Mesenchymal stem cell of the bone marrow (primary cell): ENCODE measurements around a stretch of chr6.

DNA sequence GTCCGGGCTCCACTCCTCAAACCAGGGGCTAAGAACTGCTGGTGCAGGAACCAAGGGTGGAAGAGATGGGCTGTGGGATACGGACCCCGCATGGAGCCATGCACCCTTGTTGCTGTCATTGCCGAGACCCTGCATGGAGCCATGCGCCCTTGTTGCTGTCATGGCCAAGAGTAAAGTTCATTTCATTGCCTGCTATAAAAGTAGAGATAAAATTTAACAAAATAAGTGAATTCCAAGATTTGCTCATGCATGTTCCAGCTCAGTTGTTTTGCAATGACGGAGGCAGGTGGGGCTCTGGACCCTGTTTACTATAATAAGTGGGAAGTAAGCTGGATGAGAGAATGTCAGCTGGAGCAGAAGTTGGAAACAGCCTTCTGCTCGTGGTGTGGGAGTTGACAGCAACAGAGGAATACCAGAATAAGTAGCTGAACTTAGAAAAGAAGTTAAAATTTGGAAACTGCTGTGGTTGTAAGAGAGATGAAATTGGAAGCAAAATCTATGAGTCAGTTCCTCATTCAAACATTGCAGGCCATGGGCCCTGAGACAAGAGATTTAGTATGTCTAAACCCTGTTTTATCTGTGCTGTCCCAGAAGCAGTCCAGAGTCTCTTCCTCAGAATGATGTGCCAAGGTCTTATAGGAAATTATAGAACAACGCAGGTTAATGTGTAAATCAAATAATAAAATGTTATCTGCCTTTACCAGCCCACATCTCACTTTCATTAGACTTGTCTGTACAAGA, 15.7 kb upstream of the THBS2 start:
- CAGE, long polyA plus RNA, result no peak

DNA sequence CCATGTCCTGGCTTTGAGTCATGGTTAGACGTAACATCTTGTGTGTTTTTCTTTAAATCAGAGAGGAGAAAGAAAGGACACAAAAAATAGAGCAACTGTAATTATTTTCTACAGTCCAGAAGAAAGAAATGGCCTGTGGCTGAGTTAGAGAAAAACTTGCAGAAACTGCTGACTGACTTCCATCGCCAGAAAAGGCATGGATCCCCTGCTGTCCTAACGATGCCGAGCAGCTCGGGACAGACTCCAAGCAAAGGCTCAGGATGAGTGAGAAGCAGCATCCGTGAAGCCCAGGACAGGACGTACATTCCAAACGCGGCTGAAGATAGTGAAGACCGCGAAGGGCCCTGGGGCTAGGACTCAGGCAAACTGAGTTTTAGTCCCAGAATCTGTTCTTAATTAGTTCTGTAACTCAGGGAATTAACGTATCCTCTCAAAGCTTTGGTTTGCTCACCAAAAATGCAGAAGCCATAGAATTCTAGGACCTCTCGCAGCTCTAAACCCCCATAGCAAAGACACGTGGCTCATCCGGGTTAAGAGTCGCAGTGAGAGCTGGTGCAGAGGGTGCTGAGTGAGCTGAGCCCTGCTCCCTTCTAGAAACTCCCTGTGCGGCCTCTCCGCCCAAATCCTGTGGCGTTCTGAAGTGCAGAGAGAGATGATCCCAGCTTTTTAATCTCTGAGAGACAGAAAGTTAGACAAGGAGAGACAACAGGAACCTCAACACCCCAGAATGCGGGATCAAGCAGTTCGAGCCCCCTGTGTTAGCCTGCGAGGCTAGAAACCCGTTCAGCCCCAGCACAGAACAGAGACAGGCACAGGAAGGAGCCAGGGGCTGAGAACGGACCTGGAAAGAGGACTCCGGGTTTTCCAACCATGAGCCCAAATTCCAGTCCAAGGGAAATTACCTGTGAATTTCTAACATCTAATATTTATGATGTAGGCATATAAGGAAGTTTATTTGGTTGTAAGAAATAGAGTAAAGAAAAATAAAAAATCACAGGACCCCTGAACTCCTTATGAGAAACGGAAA, 133.0 kb upstream of the THBS2 start:
- CAGE, long polyA plus RNA, result no peak

DNA sequence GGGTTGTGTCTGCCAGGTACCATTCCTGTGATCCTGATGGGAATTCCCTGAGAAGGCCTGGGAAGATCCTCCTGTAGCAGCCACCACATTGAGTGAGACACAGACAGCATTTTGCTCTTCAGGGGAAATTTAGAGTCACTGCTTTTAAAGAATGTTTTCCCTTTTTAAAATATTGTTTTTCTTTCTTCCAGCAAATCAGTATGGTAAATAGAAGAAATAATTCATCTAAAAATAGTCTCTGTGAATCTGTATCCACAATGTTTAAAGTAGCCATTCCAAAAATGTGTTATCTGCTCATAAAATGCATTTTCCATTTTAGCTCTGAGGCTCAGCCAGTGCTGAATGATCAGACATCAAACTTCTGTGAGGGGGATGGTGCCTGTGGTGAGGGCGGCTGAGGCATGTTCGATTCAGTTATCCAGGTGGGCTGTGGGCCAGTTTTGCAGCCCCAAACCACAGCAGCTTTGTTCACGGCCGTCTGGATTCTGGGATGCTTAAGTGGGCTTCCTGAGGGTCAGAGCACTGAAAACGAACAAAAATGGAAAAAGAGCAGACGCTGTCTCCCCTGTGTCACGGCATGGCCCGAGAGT, 134.7 kb upstream of the THBS2 start:
- CAGE, long polyA plus RNA, result no peak

GRCh38 chr6:169428396-169429045, 174.9 kb upstream of the THBS2 start:
- CAGE, long polyA plus RNA, result no peak

GRCh38 chr6:169669835-169670316, 32.0 kb downstream of the WDR27 start:
- CAGE, long polyA plus RNA, result no peak

DNA sequence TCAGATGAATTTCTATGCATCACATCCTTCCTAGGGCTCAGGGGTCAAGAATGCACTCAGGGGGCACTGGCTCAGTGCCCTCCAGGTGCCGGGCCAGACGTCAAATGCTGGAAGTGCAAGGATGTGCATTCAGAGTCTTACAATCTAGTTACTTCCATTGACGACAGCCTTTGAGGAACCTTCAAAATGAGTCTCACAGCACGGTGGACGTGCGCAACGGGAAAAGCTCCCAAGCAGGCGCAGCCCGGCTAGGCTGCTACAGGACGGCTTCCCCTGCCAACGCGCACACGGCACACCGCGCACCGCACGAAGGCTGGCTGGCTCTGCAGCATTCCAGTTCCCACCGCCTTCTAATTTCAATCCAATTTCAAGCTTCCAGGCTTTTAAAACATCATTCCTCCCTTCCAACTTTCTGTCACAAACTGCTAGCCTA, 1.5 kb downstream of the PHF10 start:
- CAGE, long polyA plus RNA, result no peak

DNA sequence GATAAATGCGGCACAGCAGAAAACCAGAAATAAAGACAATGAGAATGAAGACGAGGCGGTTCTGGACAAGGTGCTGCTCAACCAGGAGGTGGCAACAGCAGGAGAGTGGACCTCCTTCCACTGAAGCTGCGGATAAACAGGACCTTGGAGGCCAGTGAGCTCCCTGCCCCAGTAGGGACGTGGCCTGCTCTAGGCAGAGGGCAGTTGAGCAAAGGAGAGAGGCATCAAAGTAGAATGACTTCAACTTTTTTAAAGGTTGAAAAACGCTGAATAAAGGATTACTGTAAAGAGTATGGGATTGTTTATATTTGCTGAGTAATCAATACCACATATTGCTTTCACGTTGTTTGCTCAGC, 48.0 kb downstream of the ERMARD start:
- CAGE, long polyA plus RNA, result no peak

DNA sequence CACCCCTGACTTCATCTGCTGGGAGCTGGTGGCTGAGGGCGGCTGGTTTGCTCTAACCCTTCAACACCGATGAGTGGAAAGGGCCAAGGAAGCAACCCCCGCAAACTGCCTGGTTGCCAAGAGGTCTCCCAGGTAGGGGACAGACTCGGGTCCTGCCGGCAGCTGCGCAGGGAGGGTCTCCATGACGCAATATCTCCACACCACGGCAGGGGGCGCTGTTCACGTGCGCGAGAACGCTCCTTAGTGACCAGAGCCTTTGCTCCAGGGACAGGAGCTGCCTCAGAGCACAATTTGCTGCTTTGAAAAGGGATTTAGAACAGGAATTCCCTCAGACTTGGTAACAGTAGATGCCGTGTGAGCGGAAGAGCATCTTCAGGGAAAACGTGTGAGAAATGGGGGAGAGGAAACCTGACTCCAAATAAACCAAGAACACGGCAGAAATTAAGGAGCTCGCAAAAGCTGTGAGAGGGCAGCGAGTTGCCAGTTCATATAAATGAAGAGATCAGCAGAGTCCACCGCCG, 80.3 kb downstream of the ERMARD start:
- CAGE, long polyA plus RNA, result no peak

DNA sequence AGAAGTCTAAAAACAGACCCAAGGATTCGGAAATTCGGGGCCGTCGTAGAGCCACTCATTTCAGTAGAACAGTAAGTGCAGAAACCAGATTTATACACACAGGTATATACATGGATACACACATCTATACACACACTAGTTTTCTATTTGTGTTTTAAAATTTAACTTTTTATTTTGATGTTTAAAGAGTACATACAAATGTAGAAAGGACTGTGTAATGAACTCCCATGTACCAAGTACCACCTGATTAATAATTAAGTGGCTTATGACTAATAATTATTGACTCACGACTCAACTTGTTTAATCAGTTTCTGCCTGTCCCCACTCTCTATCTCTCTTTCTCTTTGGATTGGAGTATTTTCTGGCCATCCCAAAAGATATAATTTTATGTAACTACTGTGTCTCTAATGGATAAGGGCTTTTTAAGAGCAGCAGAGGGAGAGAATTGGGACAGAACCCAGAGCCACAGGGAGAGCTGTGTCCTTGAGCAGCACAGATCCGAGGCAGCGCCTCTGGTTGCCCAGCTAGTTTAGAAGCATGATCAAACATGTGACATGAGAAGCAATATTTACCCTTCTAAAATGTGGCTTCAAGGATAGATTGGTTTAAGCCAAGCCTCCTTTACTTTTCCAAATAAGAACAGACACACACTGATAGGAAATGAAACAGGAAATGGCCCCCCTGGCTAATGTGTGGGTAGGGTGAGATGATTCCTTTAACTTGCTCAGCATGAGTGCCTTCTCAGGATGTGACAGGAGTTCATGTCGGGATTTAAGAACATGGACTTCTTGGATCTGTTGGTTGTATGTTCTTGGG, 80.9 kb downstream of the ERMARD start:
- CAGE, long polyA plus RNA, result no peak

DNA sequence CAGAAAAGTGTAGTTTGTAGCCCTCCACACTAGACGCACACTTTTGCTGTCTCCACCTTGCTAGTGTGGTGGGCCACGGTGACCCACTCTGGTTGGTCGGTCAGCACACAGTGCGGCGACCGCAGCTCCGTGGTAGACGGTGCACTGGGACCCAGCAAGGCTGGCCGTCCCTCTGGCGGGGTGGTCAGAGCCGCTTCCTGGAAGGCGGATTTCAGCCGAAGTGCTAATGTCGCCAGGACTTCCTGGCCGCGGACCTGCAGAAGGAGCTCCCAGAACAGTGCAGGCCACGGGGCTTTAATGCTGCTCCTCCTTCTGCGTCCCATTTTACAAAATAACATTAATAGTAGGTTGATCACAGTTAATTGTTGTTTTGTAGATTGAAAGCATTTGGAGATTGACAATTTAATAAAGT, 268.4 kb downstream of the DLL1 start:
- CAGE, long polyA plus RNA, result no peak

- CAGE, long polyA plus RNA, result no peak
These were observed 114.0 kb downstream of the DLL1 start for GRCh38 chr6:170176706-170177473.

DNA sequence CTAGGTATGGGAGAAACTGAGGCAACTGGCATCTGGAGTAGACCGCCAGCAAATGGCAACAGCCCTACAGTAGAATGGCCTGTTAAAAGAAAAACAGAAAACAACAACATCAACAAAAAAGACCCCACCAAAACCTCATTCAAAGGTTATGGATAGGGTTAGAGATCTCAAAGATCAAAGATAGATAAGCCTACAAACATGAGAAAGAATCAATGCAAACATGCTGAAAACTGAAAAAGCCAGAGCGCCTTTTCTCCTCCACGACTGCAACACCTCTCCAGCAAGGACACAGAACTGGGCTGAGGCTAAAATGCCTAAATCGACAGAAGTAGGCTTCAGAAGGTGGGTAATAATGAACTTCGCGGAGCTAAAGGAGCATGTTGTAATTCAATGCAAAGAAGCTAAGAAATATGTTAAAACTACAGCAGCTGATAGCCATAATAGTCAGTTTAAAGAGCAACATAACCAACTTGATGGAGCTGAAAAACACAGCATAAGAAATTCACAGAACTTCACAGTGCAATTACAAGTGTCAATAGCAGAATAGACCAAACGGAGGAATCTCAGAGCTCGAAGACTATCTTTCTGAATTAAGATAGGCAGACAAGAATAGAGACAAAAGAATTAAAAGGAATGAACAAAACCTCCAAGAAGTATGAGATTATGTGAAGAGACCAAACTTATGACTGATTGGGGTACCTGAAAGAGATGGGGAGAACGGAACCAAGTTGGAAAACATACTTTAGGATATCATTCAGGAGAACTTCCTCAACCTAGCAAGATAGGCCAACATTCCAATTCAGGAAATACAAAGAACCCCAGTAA, 44.3 kb downstream of the FAM120B start:
- CAGE, long polyA plus RNA, result no peak

DNA sequence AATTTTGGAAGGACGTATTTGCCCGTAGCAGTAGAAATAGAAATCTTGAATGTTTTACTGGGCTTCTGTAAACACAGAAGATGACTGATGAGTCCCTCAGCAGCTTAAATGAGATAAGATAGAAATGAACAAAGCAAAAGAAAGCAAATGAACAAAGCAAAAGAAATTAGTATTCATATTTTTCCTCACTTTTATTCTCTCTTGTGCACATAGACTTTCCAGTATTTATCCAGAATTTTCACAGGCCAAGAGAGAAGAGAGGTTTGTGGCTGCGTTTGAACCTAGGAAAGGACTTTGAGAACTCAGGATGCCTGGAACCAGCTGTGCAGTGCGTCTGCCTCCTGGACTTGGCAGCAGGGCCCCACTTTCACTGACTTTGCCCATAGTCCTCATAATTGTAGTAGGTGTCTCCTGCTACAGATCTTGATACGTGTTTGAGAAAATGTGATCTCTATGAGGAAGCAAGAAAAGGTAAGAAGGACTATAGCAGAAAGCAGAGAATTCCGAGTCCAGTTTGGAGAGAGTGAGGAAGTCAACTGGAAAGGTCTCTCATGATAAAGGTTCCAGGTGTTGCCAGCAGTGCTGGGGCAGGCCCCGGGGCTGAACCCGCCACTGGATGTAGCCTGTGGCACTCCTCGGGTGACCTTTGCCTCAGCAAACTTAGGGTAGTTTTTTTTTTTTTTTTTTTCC, 62.6 kb downstream of the FAM120B start:
- CAGE, long polyA plus RNA, result no peak

GRCh38 chr6:170371414-170372003, 65.0 kb downstream of the FAM120B start:
- CAGE, long polyA plus RNA, result no peak